H7 (cell line): ENCODE data around the gene BBLN.

- RAMPAGE, long total RNA = start-site peak on the plus strand at chr9:127245315-127245356, 7 reads
Observed at GRCh38 chr9:127244607-127245739, 19.6 kb upstream of the GARNL3 start.

GRCh38 chr9:127293303-127293895 lies 28.8 kb downstream of the GARNL3 start:
- RAMPAGE, long total RNA = no peak

DNA sequence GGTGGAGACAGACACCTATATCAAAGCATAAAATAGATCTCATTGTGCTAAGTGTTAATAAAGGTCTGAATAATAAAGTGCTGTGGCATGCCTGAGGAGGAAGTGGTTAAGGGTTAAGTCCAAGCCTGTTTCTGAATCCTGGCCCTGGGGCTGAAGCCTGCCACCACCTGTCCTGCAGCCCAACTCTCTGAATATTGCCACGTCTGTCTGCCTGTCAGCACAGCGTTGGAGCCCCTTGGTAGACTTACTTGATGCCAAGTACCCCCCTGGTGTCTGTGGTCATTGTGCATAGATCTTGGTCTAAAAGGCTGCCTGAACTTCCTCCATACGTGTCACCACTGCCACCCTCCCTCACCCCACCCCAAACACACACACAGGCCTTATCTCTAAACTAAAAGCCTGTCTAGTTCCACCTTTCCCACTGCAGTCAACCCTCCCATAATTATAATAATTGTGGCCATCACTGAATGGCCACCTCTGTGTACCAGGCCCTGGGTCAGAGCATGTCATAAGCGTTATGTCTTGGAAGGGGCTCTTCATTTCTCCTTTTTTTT lies 35.4 kb upstream of the SLC2A8 start:
- RAMPAGE, long total RNA = no peak

- RAMPAGE, long total RNA = no peak
Observed at GRCh38 chr9:127503956-127504620, 52.8 kb downstream of the LRSAM1 start.

DNA sequence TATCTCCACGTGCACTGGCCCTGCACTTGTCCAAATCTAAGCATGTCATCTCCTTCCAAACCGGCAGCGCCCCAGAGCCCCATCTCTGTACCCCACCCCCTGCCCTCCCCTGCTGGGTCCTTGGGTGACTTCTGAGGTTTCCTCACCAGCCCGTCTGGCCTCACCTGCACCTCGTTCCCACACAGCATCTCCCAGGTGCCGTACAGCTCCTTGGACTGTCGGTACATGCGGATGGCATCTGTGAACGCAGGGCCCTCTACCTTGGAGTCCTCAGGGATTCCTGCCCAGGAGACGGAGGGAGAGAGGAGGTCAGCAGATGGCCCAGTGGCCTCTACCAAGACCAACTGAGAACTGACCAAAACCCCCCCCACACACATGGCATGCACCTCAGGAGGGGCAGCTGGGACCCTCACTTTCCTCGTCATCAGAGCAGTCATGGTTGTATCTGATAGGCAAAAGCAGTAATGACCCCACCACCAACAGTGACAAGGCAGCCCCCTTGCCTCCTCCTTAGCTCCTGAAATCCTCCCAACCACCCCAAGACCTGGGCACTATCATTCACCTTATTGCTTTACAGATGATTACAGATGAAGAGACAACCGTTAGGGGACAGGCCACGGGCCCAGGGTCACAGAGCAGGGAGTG lies 51.1 kb downstream of the NIBAN2 start:
- RAMPAGE, long total RNA = no peak

GRCh38 chr9:127569881-127570483 lies 1.1 kb upstream of the NIBAN2 start:
- RAMPAGE, long total RNA = no peak

DNA sequence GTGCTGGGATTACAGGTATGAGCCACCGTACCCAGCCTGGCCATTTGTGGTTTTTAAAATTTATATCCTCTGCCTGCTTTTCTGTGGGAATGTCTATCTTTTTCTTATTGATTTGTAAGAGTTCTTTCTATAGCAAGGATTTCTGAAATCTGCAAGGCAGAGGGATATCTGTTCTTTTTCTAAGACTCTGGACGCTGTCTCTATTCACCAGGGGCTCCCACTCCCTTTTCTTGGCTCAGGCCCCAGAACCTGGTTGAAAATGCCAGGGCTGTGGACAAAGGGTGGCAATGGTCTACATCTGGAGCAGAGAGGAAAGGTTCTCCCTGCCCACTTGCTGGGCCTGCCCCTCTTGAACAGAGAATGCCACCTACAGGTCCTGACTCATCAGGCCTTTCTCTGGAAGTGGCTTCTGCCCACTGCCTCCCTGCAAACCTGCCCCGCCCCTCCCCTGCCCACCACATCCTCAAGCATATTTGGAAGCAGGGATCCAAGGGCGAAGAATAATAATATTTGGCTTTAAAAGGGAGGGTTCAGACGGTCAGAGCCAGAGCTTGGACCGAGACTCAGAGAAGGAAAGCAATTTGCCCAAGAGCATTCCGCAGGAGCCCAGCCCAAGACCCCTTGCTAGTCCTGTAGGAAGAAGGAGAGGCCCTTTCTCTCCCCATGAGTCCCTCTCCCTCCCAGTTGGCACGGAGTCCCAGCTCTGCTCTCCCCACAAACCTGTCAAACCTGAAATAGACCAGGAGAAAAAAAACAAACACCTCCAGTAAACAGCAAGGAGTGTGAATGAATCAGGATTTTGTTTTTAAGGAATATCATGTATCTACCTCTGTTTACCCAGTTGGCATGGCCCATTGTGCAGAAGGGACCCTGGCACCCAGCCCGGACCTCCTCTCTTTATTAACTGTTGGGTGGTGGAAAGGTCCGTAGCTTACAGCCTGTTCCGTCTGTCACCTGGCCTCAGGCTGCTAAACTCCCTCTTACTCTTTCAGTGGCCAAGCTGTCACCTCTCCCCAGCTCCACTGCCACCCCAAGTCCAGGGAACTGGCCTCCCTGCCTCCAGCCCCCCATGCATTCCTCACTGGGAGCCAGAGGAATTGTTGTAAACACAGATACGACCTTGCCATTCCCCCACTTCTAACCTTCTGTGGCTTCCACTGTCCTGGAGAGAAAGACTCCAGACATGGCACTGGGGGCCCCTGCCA lies 5.5 kb upstream of the NIBAN2 start:
- RAMPAGE, long total RNA = no peak

DNA sequence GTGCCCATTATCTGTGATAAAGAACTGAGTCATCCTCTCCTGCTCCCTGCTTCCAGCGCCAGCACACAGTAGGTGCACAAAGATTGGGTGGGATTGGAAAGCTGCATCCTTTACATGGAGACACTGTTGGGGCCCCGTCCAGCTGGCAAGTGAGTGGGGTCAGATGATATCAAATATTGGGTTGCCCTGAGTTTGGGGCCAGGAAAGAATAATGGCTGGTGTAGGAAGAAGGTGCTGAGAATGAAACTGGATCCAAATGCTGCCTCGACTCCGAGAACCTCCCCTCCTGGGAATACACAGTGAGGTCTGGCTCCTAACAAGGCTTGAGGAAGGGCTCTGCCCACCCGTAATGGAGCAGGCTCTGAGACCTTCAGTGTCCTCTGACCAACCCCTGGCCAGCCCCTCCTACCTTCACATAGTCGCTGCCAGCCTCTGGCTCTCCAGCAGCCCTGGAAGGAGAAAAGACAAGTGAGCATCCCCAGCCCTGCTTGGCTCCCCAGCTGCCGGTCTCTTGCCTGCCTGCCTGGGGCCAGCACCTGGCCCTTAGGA lies 17.2 kb downstream of the SH2D3C start:
- RAMPAGE, long total RNA = no peak

DNA sequence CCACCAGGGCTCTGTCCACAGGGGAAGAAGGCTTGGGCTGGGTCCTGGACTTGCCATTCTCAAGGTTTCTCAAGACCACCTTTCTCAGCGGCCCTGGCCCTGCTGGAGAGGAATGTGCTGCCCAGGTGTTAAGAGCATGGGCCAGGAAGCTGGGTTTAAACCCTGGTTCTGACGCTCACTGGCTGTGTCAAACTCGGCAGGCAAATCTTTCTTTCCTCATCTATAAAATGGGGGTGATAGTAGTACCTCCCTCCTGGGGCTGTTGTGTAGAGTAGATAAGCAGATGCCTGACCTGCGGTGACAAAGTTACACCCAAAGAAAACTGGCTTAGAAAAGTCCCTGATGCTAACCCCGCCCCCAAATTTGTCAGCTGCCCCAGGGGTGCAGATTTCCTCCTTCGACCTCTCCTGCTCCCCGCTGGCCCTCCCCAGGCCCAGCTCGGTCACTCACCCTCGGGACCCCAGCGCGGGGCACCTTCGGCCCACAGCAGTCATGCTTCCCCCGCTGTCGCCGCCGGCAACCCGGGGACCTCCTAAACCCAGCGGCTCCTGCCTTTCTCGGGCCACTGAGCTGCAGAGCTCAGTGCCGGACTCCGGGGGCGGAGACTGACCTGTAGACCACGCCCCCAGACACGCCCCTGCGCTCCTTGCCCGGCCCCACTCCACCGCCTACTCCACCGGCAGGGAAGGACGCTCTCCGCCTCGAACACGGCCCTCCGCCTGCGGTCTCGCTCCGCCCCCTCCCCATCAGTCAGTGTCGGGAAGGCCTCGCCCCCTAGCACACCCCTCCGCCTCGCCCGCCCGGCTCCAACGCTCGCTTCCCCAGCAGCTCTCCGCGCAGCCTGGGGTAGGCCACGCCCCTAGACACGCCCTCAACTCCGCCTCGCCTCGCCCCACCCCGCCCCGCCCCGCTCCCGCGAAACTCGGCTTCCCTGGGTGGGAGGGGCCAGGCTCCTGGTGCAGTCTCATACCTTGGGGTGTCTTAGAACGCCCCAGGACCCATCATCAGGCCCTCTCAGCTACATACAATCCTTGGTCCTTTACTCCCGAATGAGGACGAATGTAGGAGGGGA lies 7.4 kb downstream of the SH2D3C start:
- RAMPAGE, long total RNA = no peak

- RAMPAGE, long total RNA = no peak
Observed at GRCh38 chr9:127779164-127779931, 882 bp upstream of the SH2D3C start.

GRCh38 chr9:127783698-127784050 lies 2.2 kb upstream of the CDK9 start:
- RAMPAGE, long total RNA = no peak

- RAMPAGE, long total RNA = no peak
Observed at GRCh38 chr9:127810397-127811060, 7.8 kb downstream of the FPGS start.

DNA sequence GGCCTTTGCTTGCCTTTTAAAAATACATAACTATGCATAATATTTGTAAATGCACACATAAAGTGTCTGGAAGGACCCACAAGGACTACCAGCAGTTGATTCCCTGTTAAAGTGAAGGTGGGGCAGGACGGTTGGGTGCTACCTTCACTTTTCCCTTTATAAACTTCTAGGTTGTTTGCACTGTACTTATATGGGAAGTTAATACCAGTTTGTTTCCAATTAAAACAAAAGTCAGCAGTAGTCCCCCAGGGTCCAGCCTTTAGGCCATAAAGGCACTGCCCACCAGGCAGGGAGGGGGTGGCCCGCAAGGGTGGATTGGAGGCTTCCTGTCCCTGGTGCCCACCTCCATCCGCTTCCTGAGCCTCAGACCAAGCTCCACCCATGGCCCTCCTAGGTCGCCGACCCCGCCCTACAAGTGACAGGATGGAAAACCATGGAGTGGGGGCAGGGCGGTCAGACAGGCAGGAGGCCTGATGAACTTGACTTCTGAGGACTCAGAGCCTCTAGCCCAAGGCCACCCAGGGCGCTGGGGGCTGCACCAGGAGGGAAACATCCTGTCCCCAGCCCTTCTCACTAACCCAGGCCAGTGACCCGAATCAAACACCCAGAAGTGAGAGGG lies 4.0 kb upstream of the ST6GALNAC6 start:
- RAMPAGE, long total RNA = no peak

GRCh38 chr9:127915139-127916421 lies 1.3 kb downstream of the ST6GALNAC4 start:
- RAMPAGE, long total RNA = no peak

DNA sequence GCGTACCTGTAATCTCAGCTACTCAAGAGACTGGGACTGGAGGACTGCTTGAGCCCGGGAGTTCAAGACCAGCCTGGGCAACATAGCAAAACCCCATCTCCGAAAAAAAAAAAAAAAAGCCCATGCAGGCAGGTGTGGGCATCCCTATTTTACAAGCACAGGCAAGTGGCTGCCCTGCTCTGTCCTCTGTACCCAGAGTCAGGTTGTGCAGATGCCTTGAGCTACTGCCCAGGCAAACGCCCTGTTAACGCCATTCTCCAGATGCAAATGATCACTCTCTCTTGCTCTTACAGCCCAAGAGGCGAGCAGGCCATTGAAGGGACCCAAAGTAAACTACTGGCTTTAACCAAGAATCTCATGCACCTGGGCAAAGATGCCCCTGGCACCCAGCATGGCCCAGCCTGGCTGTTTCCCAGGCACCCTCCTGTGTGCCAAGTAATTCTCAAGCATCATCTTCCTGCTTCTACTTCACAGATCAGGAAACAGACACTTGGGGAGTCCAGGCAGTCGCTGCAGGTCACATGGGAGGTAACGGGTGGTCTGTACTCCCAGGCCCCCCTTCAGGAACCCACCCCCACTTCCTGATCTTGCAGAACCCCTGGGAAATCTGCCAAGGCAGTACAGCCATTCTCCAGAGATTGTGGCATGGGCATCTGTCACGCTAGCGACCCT lies 14.3 kb downstream of the EEIG1 start:
- RAMPAGE, long total RNA = no peak

GRCh38 chr9:127977450-127978613 lies 3.0 kb downstream of the EEIG1 start:
- RAMPAGE, long total RNA = no peak

DNA sequence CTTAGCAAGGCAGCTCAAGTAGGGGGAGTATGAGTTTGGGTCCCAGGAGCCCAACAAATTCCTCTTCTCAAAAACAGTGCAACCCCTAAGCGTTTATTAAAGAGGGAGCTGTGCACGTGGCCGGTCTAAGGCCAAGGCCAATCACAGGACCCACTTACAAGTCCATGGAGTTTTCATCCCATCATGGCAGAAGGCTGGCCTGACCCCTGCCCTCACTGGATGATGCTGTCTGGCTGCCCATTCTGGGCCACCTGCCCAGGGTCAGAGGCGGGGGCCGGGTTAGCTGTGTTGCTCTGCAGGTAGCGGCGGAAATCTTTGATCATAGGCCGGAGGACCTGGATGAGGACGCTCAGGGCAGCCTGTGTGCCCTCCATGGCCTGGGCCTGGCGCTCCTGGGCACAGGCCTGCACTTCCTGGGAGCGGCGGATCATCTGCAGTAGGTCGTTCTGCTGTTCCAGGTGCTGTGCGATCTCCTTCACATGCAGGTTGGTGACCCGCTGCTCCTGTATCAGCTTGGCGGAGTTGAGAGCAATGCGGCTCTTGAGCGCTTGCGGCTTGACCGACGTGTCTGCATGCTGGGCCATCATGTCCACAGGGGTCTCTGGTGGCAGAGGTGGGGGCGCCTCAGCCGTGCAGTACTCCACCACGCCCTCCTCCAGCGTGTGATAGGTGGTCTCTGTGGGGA lies 3.8 kb downstream of the NAIF1 start:
- RAMPAGE, long total RNA = no peak

DNA sequence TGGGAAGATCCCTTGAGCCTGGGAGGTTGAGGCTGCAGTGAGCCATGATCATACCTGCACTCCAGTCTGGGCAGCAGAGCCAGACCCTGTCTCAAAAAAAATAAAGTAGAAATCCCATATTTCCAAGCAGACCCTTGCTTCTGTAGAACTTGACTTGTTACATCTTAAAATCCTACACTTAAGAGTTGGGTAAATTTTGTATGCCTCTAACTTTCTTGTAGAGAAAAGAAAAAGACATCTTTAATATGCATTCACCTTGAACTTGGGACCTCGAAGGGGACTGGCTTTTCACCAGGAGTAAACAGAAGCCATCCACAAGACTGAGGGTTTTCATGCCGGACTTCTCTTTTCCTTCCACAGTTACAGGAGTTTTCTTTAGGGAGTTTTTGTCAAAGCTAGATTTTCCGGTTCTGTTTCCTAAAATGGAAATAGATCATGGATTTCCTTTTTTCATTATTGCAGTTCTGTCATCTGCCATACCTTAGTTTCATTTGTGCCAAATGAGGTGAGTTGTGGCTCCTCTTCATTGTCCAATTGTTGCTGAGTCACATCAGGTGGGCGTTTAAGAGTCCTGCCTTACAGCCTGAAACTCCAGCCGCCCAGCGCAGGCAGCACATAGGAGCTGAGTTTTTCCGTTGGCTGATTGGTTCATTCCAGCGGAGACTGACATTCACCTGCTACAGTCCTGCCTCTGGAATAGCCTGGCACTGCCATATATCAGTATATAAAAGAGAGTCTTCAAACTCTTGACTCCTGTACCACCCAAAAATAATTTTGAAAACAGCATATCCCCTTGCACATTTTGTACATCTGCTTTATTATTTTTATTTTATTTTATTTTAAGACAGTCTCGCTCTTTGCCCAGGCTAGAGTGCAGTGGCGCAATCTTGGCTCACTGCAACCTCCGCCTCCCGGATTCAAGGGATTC lies 14.1 kb downstream of the SLC25A25 start:
- RAMPAGE, long total RNA = no peak

DNA sequence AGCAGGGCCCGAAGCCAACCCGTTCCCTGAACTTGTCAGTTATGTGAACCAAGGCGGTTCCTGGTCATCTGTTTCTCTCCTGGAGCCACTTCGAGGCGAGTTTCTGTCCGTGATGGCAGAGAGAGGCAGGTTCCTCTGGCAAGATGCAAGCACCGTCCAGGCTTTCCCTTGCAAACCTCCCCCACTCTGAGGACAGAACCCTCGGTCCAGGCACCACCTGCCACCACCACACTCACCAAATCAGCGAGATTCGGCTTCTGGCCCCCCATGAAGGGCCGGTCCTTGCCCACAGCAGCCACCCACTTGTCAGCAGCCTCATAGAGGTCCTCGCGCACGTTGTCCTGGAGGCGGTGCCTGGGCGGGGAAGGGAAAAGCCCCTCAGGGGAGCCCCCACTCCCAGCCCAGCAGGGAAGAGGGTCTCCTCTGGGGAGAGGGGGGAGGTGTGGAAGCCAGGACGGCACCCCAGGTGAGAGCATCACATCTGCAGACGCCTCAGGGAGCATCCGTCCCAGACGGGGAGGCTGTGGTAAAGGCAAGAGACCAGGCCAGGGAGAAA lies 5.3 kb downstream of the PTGES2 start:
- RAMPAGE, long total RNA = no peak

GRCh38 chr9:128159415-128160491 lies at the start of gene BBLN:
TSS of gene BBLN (plus strand) at chr9:128160265.
- RAMPAGE, long total RNA = start-site peak on the plus strand at chr9:128160269-128160405, 2,045 reads